GM12878 (cell line): ENCODE results near the genes CDH10, ADAMTS12 and SLC45A2.

- RAMPAGE, long total RNA: no peak
- RRBS, 2 experiments: no CpG with 5 or more reads among the region's 19 CpGs
CAGE:
- cytosol, long polyA minus RNA: no peak
- cytosol, long polyA plus RNA: no peak
- long polyA plus RNA: no peak
- nucleolus, long total RNA: no peak
- nucleus, long polyA plus RNA: no peak
- nucleus, long total RNA: no peak
Measured at GRCh38 chr5:24644432-24645228, at the start of gene CDH10. Gene CDH10 (minus strand): TSS chr5:24644978.

GRCh38 chr5:27217369-27218485 is 179.3 kb upstream of the CDH9 start:
- RAMPAGE, long total RNA: no peak
- RRBS, 2 experiments: no CpG with 5 or more reads among the region's 21 CpGs
CAGE:
- cytosol, long polyA minus RNA: no peak
- cytosol, long polyA plus RNA: no peak
- long polyA plus RNA: no peak
- nucleolus, long total RNA: no peak
- nucleus, long polyA plus RNA: no peak
- nucleus, long total RNA: no peak

DNA sequence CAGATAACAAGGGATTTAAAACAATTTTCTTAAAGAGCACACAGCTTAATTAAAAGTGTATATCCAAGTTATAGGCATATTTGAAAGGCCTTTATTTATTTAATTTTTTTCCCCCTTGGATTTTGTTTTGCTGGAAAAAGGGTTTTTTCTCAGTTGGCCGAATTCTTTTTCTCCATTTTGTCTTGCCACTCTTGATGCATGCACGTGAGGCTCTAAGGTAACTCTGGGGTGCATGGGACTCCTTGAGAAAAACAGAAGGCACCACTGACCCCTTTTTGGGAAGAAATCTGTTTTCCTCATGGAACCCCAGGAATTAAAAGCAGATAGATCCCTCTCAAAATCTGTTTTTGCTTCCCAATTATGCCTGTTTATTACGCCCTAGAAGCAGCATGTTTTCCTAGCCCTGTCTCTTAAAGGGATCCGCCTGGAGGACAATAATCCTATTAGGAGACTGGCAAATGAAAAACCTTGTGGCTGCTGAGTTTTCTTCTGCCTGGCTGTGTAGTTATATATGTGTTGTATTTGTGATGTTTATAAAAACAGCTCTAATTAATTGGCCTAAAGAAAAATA is 435.0 kb upstream of the CDH9 start:
- RAMPAGE, long total RNA: no peak
- RRBS, 2 experiments: no CpG with 5 or more reads among the region's 4 CpGs
CAGE:
- cytosol, long polyA minus RNA: no peak
- cytosol, long polyA plus RNA: no peak
- long polyA plus RNA: no peak
- nucleolus, long total RNA: no peak
- nucleus, long polyA plus RNA: no peak
- nucleus, long total RNA: no peak

- RAMPAGE, long total RNA: no peak
- RRBS, 2 experiments: no CpG with 5 or more reads among the region's 2 CpGs
CAGE:
- cytosol, long polyA minus RNA: no peak
- cytosol, long polyA plus RNA: no peak
- long polyA plus RNA: no peak
- nucleolus, long total RNA: no peak
- nucleus, long polyA plus RNA: no peak
- nucleus, long total RNA: no peak
Measured at GRCh38 chr5:28062779-28063160, 1024.4 kb upstream of the CDH9 start.

GRCh38 chr5:28954113-28954453 is 1915.7 kb upstream of the CDH9 start:
- RAMPAGE, long total RNA: no peak
- RRBS, 2 experiments: no CpG with 5 or more reads among the region's 3 CpGs
CAGE:
- cytosol, long polyA minus RNA: no peak
- cytosol, long polyA plus RNA: no peak
- long polyA plus RNA: no peak
- nucleolus, long total RNA: no peak
- nucleus, long polyA plus RNA: no peak
- nucleus, long total RNA: no peak

GRCh38 chr5:31193944-31194146 is 359 bp downstream of the CDH6 start:
- RAMPAGE, long total RNA: no peak
- RRBS, 2 experiments: 8 to 26% methylated on average over 12 of the region's 25 CpGs
CAGE:
- cytosol, long polyA minus RNA: no peak
- cytosol, long polyA plus RNA: no peak
- long polyA plus RNA: no peak
- nucleolus, long total RNA: no peak
- nucleus, long polyA plus RNA: no peak
- nucleus, long total RNA: no peak

- RAMPAGE, long total RNA: no peak
- RRBS, 2 experiments: no CpG with 5 or more reads among the region's 5 CpGs
CAGE:
- cytosol, long polyA minus RNA: no peak
- cytosol, long polyA plus RNA: no peak
- long polyA plus RNA: no peak
- nucleolus, long total RNA: no peak
- nucleus, long polyA plus RNA: no peak
- nucleus, long total RNA: no peak
Measured at GRCh38 chr5:32030677-32031102, 143.4 kb downstream of the GOLPH3 start.

DNA sequence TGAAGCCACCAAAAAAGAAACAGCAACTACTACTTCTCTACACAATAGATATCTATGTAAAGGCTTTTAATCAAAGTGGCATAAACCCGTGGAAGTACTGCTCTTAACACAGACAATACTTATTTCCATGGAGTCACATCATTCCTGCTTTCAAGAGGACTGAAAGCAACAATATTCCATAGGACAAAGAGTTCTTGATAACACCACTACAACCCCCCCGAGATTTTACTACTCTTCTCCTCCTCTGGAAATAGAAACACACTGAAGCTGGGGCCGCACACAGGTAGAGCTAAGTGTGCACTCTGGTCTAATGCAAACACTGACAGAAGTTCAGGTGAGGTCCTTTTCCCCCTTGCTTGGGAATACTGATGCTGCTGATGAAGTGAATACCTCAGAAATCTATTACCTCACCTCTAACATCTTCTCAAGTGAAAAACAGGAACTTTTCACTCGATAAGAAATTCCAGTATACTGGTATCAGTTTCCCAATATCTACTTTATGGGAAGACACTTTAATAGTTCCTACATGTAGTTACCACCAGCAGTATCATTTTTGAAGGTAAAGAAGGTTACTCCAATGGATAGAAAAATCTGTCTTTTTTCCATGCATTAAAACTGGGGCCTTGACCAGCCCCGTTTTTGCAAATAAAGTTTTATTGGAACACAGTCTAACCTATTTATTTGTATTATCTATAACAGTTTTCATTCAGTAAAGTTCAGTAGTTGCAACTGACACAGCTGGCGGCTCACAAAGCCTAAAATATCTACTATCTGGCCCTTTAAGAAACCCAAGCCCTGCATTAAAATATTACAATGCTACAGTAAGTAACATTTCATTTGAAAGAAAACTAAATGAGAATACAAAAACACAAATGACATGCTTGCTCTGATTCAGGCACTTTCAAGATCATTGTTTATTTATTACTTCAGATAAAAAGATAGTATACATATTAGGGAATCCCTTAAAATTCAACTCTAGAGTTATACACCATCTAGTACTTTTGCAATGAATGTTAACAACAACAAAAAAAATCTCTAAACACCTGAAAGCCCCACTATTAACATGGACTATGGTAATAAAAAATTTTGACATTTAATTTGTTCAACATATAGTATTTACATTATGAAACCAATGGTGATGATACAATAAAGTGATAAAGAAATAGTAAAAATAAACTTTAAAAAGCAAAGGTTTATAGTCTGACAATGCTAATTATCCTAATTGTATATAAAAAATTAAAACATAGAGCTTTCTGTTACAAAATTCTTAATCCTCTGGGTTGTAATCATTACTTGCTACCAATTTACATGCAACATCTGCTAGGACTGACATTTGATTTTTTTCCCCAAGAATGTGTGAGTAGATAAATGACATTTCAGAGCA is 49.8 kb downstream of the GOLPH3 start:
- RAMPAGE, long total RNA: no peak
- RRBS, 2 experiments: no CpG with 5 or more reads among the region's 6 CpGs
CAGE:
- cytosol, long polyA minus RNA: start-site peak on the minus strand centred at position 990 of the sequence, 10 bp wide, 38 reads
- cytosol, long polyA plus RNA: no peak
- long polyA plus RNA: no peak
- nucleolus, long total RNA: no peak
- nucleus, long polyA plus RNA: no peak
- nucleus, long total RNA: no peak

- RAMPAGE, long total RNA: no peak
- RRBS, 2 experiments: no CpG with 5 or more reads among the region's 12 CpGs
CAGE:
- cytosol, long polyA minus RNA: start-site peak on the minus strand at chr5:32168823-32168830, 7 reads; start-site peak on the minus strand at chr5:32169104-32169111, 39 reads
- cytosol, long polyA plus RNA: no peak
- long polyA plus RNA: no peak
- nucleolus, long total RNA: no peak
- nucleus, long polyA plus RNA: no peak
- nucleus, long total RNA: no peak
Measured at GRCh38 chr5:32168512-32169237, 5.4 kb downstream of the GOLPH3 start.

- RAMPAGE, long total RNA: no peak
- RRBS, 2 experiments: 2 to 3% methylated on average over 9 of the region's 37 CpGs
CAGE:
- cytosol, long polyA minus RNA: no peak
- cytosol, long polyA plus RNA: no peak
- long polyA plus RNA: no peak
- nucleolus, long total RNA: no peak
- nucleus, long polyA plus RNA: no peak
- nucleus, long total RNA: no peak
Measured at GRCh38 chr5:32173206-32173779, 826 bp downstream of the GOLPH3 start.

- RAMPAGE, long total RNA: no peak
- RRBS, 2 experiments: no CpG with 5 or more reads among the region's 10 CpGs
CAGE:
- cytosol, long polyA minus RNA: no peak
- cytosol, long polyA plus RNA: no peak
- long polyA plus RNA: no peak
- nucleolus, long total RNA: no peak
- nucleus, long polyA plus RNA: no peak
- nucleus, long total RNA: no peak
Measured at GRCh38 chr5:32274447-32274997, 38.2 kb downstream of the MTMR12 start.

- RAMPAGE, long total RNA: no peak
- RRBS, 2 experiments: no CpG with 5 or more reads among the region's 5 CpGs
CAGE:
- cytosol, long polyA minus RNA: no peak
- cytosol, long polyA plus RNA: no peak
- long polyA plus RNA: no peak
- nucleolus, long total RNA: no peak
- nucleus, long polyA plus RNA: no peak
- nucleus, long total RNA: no peak
Measured at GRCh38 chr5:32395055-32395560, 49.4 kb downstream of the ZFR start.

DNA sequence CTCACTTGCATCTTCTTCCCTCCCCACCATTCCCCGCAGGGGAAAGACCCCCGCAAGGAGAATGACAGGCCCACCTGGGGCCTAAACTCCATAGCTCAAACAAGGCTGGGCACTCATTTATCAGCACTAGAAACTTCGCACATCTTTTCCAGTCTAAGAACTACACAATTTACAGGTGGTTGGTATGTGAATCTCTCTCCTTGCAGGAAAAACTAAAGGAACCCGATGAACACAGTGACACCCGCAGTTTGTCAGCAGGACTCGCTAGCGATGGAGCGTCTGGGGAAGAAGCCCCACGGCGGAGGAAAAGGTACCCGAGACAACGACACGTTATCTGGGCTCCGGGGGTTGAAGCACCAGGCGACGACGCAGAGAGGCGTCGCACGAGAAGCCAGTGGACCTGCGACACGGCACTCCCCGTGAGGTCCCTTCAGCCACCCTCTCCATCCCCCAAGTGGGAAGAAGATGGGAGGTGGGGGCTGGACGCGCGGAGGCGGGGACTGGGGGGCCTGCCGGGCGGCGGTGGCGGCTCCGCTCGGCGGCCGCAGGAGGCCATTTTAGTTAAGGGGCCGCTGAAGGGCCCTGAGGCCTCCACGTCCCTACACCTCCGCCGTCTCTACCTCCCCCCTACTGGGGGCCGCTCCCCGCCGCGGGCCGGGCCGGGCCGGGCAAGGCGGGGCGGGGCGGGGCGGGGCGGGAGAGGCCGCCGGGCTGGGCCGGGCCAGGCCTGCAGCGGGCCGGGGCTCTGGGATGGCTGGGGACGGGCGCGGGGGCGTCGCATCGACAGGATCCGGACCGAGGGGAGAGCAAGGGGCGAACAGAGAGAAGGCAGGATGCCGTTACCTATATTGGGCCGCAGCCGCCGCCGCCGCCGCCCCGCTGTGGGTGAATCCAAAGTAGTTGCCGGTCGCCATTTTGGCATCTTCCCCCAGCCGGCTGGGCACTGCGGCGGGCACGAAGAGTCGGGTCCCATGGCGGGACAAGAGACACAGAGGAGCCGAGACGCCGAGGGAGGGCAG is 845 bp downstream of the ZFR start:
- RAMPAGE, long total RNA: no peak
- RRBS, 2 experiments: 3 to 4% methylated on average over 12 to 13 of the region's 84 CpGs
CAGE:
- cytosol, long polyA minus RNA: no peak
- cytosol, long polyA plus RNA: no peak
- long polyA plus RNA: no peak
- nucleolus, long total RNA: no peak
- nucleus, long polyA plus RNA: no peak
- nucleus, long total RNA: no peak

DNA sequence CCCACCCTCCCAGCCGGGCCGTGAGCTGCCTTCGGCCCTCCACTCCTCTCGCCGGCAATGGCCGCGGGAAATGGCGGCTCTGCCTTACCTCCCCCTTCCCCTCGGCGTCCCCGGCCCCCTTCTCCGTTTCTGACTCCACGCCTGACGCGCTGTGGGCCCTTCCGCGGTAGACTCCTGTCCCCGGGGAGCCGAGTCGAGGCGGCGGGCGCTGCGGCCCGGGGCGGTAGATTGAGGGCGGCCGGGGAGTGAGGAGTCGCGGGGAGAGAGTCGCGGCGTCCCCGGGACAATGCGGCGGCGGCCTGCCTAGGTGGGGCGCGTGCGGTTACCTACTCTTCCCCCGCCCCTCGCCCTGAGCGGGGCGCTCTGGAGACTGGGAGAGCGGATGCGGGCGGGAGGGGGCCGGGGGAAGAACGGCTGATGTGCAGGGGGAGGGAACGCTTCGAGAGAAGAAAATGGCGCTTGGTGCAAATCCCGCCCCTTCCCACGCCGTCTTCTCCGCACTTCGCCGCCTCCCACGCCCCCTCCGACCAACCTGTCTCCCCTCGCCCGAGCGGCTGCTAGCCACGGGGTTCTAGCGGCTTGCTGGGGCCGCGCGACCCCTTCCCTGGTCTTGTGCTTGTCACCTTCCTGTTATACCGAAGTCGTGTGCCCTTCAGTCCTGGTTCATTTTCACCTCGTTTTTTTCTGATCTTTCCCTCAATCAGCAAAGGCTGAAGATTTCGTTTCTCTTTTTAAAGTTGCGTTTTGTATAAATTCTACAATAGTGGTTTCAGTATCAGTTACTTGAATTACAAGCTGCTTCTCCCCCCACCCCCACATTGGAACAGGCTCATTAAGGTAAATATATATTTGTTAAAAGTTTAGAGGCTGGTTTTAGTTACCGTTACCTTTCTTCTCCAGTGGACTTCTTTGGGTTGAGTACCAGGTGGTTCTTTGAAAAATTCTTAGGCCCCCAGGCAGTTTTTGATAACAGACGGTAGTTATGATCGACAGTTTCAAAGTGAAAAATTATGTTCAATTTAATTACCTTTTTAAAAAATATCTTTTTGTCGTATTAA is 637 bp downstream of the SUB1 start:
- RAMPAGE, long total RNA: no peak
- RRBS, 2 experiments: under 1 to 2% methylated on average over 27 to 31 of the region's 77 CpGs
CAGE:
- cytosol, long polyA minus RNA: no peak
- cytosol, long polyA plus RNA: no peak
- long polyA plus RNA: no peak
- nucleolus, long total RNA: no peak
- nucleus, long polyA plus RNA: no peak
- nucleus, long total RNA: no peak

DNA sequence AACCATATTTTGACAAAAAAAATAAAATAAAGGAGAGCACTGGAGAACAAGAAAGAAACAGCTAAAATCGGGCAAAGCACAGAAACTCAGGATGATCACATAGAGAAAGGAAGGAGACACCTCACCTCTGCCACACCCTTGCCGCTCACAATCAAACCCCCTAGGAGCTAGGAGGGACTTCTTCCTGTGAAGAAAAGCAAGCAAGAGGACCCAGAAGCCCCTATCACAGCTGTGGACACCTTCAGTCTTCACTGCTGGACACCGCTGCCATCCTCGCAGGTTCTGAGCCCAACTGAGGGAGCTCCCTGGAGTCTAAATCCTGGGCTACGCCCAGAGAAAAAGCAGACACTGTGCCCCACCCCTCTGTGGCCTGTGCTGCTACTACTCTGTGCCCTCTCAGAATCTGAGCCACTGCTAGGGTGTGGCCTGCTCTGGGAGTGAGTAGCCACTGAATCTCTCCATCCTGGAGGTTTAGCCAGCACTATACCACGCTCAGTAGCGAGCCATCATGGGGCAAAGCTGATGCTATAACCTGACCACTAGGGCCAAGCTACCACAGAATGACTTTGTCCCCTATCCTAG is 338.1 kb downstream of the NPR3 start:
- RAMPAGE, long total RNA: no peak
- RRBS, 2 experiments: no CpG with 5 or more reads among the region's 7 CpGs
CAGE:
- cytosol, long polyA minus RNA: no peak
- cytosol, long polyA plus RNA: no peak
- long polyA plus RNA: no peak
- nucleolus, long total RNA: no peak
- nucleus, long polyA plus RNA: no peak
- nucleus, long total RNA: no peak

GRCh38 chr5:33239092-33239586 is 201.6 kb upstream of the TARS1 start:
- RAMPAGE, long total RNA: no peak
- RRBS, 2 experiments: no CpG with 5 or more reads among the region's 1 CpG
CAGE:
- cytosol, long polyA minus RNA: no peak
- cytosol, long polyA plus RNA: no peak
- long polyA plus RNA: no peak
- nucleolus, long total RNA: no peak
- nucleus, long polyA plus RNA: no peak
- nucleus, long total RNA: no peak

GRCh38 chr5:33240444-33241083 is 200.2 kb upstream of the TARS1 start:
- RAMPAGE, long total RNA: no peak
- RRBS, 2 experiments: no CpG with 5 or more reads among the region's 9 CpGs
CAGE:
- cytosol, long polyA minus RNA: no peak
- cytosol, long polyA plus RNA: no peak
- long polyA plus RNA: no peak
- nucleolus, long total RNA: no peak
- nucleus, long polyA plus RNA: no peak
- nucleus, long total RNA: no peak

GRCh38 chr5:33446457-33446656 is 5.6 kb downstream of the TARS1 start:
- RAMPAGE, long total RNA: no peak
- RRBS, 2 experiments: no CpG with 5 or more reads among the region's 1 CpG
CAGE:
- cytosol, long polyA minus RNA: no peak
- cytosol, long polyA plus RNA: no peak
- long polyA plus RNA: no peak
- nucleolus, long total RNA: no peak
- nucleus, long polyA plus RNA: no peak
- nucleus, long total RNA: no peak

DNA sequence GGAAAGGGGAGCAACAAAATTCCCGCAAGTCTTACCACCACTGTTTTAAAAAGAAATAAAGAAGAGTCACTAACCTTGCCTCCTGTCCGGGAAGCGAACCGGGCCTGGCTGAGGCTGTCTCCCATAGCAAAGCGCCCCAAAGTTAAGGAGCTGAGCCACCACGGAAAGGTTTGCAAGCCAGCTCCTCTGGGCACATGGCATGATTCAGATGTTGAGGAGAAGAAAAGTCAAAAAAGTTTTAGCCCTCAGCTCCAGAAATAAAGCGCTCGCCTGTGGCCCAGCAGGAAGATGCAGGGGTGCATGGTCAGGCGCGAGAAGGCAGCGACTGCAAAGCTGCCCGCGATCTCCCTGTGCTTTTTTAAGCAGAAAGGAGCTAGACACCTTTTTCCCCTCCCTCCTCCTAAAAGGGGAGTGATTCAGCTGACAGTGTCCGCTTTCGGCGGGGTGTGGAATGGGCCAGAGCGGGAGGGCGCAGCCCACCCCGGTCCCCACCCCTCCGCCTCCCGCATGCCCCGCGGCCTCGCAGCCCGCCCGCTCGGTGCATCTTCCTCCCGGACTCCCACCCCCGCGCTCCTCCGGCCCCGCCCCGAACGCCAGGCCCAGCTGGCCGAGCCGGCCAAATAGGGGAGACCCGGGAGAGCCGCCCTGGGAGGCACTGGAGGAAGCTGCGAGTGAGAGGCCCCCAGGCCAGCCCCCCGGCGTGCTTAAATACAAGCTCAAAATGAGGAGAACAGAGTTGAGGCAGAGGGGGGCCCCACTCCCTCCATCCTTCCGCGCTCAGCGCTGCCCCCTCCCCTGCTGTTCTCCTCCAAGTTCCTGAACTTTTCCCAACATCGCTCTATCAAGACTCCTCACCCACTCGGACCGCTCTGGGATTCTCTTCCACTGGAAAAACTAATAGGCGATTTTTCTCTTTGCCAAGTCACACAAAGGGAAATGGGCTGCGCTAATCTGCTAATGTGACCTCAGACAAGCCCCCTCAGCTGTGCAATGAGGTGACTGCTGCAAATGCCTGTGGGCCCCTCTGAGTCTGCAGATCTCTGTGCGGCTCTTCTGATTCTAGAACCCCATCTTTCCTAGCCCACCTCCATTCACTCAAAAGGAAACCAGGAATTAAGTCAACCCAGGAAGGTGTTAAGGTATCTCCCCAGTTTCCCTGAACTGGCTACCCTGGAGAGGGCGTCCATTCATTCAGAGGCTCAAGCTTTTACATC is at the start of gene ADAMTS12:
ADAMTS12 (minus strand) TSS at position 335 of the 1,214 bp plus-strand sequence.
- RAMPAGE, long total RNA: start-site peak on the minus strand centred at position 382 of the sequence, 345 bp wide, 1,643 and 1,050 reads in 2 replicates
- RRBS, 2 experiments: 10 to 48% methylated on average over 20 to 21 of the region's 51 CpGs
CAGE:
- cytosol, long polyA minus RNA: no peak
- cytosol, long polyA plus RNA: no peak
- long polyA plus RNA: no peak
- nucleolus, long total RNA: start-site peak on the minus strand centred at position 451 of the sequence, 244 bp wide, 69 reads
- nucleus, long polyA plus RNA: no peak
- nucleus, long total RNA: no peak

- RAMPAGE, long total RNA: no peak
- RRBS, 2 experiments: no CpG with 5 or more reads among the region's 15 CpGs
CAGE:
- cytosol, long polyA minus RNA: no peak
- cytosol, long polyA plus RNA: no peak
- long polyA plus RNA: no peak
- nucleolus, long total RNA: no peak
- nucleus, long polyA plus RNA: no peak
- nucleus, long total RNA: no peak
Measured at GRCh38 chr5:33984380-33985016, at the start of gene SLC45A2. Gene SLC45A2 (minus strand): TSS chr5:33984693.